ENCODE measurements around the genes PNISR and ASCC3.

- PRO-cap: no peak
These were observed 872.0 kb downstream of the EPHA7 start for GRCh38 chr6:92547447-92547755.

DNA sequence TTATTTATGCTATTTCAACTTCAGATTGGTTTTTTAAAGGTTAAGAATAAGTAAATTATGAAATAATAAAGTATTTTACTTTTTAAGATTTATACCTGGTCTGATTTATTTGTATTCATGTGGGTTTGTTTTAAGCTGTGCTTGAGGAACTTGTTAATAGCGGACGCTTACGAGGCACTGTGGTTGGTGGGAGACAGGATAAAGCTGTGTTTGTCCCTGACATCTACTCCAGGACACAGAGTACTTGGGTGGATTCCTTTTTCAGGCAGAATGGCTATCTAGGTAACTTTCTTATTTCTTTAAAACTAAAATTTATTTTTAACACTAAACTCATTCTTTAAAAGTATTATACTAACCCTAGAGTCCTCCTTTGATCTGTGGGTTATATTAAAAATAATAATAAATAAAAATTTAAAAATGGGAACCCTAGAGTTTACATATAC, 14.5 kb downstream of the UFL1 start:
- PRO-cap: no peak

- PRO-cap: no peak
These were observed 10.1 kb upstream of the POU3F2 start for GRCh38 chr6:98823816-98825135.

- PRO-cap: no peak
These were observed 2.9 kb upstream of the POU3F2 start for GRCh38 chr6:98831042-98832292.

- PRO-cap: no peak
These were observed 13.6 kb downstream of the POU3F2 start for GRCh38 chr6:98847843-98848555.

- PRO-cap: no peak
These were observed 7.1 kb upstream of the COQ3 start for GRCh38 chr6:99400782-99401754.

DNA sequence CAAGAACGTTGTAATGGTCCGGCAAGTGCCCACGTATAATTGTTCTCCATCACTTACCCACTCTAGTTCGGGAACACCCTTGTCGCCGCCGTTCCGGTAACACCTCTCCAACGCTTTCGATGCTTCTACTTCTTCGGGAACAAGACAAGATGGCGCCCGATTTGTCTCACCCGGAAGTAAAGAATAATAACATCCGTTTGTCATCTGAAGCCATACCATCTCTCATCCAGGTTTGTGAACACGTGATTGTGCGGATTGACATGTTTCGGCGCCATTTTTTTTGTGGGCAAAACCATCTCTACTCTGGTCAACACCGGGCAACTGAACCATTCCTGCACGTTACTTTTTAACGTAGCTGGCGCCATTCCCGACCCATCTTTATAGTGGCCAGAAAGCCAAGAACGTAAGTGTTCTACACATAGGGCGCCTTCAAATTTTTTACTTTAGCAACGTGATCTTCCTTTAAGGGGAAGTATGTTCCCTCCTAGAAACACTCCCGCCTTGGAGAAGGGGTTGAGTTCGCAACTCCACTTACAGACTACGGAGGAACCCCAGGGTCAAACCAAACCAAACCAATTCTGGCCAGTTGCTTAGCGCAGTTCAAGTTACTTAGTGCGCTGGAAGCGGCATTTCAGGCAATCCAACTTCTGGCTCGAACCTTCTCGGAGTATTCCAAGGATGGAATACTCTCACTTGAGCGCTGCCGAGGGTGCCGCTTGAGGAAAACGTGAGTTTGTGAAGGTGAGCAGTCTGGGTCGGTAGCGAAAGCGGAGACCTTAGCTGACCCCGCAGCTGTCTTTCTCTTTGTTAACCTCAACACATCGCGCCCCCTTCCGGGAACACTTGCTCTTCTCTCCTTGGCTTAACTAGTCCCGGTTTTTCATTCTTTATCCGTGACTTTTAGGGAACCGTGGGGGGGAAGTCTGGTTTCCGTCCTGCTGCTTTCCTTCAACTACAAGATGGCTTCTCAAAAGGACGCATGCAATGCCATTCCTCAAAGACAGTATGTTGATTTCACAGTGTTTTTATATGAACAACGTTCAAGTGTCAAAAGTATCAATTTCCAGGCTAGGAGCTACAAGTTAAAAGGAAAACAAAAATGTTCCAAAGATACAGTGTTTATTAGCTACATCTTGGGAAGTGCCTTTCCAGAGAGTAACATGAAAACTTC, at the start of gene PNISR:
Gene PNISR, minus strand, starts transcription at position 151 of the 1,171 bp plus-strand sequence.
- PRO-cap: unidirectional peak, minus-strand start at position 121 of the sequence

DNA sequence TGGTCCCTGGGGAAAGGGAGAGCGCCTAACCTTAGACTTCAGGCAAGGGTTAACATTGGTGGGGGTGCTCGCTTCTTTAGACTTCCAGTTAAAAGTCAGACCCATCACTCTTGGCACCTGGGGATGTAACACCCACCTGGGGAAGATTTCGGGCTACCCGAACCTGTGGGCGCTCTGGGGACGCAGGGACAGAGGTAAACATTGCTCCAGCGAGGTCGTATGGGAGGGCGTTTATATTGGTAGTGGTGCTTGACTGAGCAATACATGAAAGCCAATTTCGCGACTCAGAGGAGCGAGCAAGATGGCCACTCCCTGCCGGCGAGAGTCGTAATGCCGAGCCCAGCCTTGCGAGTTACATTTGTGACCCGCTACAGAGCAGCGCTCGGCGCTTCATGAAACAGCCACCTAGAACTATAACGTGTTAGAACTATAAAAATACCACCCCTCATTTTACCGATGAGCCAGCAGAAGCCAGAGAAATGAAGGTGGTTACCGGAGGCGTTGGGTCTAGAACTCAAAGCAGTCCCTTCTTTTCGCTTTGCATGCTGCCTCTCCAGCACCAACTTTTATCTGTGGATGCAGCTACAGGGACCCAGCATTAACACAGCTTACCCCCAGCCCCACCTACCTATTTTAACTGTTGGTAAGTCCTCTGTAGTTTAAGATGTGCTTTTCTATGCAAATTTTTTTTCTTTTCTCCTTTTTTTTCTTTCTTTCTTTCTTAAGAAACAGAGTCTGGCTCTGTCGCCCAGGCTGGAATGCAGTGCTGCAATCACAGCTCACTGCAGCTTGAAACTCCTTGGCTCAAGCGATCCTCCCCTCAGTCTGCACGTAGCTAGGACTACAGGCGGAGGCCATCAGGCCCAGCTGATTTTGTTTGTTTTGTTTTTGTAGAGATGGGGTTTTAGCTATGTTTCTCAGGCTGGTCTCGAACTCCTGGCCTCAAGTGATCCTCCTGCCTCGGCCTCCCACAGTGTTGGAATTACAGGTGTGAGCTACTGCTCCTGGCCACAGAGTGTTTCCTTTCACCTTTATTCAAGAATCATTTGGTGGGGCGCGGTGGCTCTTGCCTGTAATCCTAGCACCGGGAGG, 655 bp downstream of the TSTD3 start:
- PRO-cap: no peak

DNA sequence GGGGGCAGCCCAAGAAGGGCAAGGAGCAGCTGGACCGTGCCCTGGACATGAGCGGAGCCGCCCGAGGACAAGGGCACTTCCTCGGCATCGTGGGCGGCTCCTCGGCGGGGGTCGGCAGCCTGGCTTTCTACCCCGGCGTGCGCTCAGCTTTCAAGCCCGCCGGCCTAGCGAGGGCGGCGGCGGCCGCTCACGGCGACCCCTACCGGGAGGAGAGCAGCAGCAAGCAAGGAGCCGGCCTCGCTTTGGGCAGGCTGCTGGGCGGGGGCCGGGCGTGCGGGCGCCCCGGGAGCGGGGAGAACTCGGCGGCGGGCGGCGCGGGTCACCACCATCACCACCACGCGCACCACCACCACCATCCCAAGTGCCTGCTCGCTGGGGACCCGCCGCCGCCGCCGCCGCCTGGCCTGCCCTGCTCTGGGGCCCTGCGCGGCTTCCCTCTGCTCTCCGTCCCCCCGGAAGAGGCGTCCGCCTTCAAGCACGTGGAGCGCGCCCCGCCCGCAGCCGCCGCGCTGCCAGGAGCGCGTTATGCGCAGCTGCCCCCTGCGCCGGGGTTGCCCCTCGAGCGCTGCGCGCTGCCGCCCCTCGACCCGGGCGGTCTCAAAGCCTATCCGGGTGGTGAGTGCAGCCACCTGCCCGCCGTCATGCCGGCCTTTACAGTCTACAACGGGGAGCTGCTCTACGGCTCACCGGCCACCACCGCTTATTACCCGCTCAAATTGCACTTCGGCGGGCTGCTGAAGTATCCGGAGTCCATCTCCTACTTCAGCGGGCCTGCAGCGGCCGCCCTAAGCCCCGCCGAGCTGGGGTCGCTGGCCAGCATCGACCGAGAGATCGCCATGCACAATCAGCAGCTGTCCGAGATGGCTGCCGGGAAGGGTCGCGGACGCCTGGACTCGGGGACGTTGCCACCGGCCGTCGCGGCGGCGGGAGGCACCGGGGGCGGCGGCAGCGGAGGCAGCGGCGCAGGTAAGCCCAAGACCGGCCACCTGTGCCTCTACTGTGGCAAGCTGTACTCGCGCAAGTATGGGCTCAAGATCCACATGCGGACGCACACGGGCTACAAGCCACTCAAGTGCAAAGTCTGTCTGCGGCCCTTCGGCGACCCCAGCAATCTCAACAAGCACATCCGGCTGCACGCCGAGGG, 7.1 kb downstream of the PRDM13 start:
- PRO-cap: no peak

- PRO-cap: no peak
These were observed 11.8 kb downstream of the PRDM13 start for GRCh38 chr6:99618380-99618957.

GRCh38 chr6:100466926-100467342, 2.2 kb upstream of the SIM1 start:
- PRO-cap: no peak

DNA sequence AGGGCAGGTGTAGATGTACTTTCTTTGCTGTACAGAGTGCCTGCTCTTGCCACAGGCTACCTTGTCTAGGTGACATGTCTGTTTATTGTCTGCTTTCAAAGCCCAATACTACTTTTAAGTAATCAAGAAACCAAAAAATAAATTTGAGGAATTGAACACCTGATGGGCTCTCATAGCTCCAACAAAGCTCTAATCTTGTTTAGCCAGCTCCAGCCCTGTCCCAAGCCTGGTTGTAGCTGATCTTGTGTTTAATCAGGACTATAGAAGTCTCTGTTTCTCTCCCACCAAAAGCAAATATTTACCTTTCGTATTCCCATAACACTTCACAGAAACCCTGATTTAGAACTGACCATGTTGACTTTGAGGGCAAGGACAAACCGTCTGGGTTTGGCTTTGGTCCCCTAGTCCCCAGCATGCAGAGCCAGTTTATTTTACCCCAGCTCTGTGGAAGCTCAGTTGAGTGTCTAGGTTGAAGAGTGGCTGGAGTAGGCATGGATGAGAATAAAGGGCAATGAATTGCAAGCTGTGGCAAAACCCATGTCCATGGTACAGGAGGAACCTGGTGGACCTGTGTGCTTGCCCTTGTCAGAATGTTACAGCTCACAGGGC, 17.9 kb upstream of the SIM1 start:
- PRO-cap: no peak

GRCh38 chr6:100880650-100881688, at the start of gene ASCC3:
Gene ASCC3 (minus strand): TSS chr6:100881329.
- PRO-cap: unidirectional peak, plus-strand start at chr6:100881479

DNA sequence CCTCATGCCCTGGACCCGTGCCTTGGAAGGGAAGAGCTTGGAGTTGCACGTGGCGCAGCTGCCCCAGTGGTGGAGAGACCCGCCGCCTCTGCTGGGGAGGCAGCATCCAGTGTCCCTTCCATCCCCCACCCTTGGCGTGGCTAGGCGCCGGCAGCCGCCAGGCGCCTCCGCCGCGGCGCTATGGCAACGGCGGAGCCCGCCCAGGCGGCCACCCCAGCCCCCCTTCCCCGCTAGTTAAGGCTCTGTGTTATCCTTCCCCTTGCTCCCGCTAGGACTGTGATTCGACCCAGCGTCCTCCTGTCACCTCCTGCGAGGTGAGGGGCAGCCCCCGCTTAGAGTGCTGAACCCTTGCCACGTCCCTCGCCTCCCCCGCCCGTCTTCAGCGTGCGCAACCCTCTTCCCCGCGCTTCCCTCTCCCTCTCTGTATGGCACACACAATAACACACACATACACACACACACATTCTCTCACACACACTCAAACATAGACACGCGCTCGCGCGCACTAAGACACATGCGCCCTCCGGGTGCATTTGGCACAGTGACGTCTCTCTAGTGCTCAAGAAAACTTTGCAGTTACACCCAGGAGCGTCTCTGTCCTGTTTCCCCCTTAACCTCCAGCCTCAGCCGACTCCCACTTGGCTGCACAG, 8.4 kb downstream of the GRIK2 start:
- PRO-cap: no peak

DNA sequence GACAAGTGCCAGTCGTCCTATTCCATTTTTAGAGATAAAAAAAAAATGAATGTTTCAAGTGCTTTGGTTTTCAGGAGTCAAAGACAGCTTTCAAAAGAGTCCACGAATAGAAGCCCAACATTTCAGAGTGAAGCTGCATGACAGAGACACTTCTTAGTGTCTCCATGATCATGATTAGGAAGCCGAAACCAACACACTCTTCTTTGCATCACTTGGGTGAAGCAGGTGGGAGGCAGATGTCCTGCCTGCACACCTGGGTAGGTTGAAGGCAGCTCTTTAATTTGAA, 328.4 kb upstream of the PRDM1 start:
- PRO-cap: no peak

GRCh38 chr6:106087158-106087967, 1.2 kb downstream of the PRDM1 start:
- PRO-cap: no peak

DNA sequence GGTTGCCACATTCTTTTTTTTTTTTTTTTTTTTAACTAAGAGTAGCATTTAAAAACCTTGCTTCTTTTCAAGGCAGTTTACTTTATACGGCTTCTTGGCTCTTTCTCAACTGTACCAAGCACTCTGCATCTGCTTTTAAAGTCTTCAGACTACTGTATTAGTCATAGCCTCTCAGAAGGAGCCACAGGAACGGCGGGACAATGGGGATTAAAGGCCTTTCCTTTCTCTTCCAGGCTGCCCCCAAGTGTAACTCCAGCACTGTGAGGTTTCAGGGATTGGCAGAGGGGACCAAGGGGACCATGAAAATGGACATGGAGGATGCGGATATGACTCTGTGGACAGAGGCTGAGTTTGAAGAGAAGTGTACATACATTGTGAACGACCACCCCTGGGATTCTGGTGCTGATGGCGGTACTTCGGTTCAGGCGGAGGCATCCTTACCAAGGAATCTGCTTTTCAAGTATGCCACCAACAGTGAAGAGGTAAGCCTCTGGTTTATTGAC, 1.9 kb downstream of the PRDM1 start:
- PRO-cap: no peak

DNA sequence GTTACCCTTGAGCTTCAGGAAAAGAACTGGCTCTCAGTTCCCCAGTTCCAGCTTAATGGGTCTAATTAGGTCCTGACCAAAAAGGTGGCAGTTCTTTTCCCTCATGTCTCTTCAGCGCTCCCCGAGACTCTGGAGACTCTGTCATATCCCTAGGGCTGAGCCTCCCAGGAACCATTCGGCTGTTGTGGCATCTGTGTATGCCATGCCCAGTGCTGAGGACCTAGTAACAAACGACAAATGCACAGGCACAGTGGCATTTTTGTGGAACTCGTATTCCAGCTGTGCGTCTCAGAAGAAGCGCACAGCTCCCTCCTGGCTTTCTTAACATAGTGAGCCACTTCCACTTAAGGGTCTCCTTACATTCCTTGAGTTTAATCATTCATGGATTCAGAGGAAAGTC, 14.7 kb downstream of the PRDM1 start:
- PRO-cap: no peak

GRCh38 chr6:106117350-106118052, 31.4 kb downstream of the PRDM1 start:
- PRO-cap: no peak

- PRO-cap: no peak
These were observed 79.6 kb downstream of the ATG5 start for GRCh38 chr6:106245943-106246339.